CD14-positive monocyte (primary cell): ENCODE measurements around a stretch of chr15.

- CAGE, long polyA plus RNA: no peak
These were observed 32.0 kb downstream of the RAB8B start for GRCh38 chr15:63221342-63221919.

GRCh38 chr15:63355410-63355696 lies 26.3 kb downstream of the CA12 start:
- CAGE, long polyA plus RNA: no peak

- CAGE, long polyA plus RNA: no peak
These were observed 10.0 kb downstream of the CA12 start for GRCh38 chr15:63371509-63372091.

DNA sequence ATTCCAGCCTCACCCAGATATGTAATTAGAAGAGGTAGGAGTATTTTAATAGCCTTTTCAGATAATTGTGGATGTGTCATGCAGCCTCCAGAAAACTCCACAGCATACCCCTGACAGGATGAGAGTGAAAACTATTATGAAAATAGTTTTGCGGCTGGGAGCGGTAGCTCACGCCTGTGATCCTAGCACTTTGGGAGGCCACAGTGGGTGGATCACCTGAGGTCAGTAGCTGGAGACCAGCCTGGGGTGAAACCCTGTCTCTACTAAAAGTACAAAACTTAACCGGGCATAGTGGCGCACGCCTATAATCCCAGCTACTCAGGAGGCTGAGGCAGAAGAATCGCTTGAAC lies 21.4 kb upstream of the USP3 start:
- CAGE, long polyA plus RNA: no peak

- CAGE, long polyA plus RNA: no peak
These were observed 40.8 kb upstream of the FBXL22 start for GRCh38 chr15:63556169-63557055.

DNA sequence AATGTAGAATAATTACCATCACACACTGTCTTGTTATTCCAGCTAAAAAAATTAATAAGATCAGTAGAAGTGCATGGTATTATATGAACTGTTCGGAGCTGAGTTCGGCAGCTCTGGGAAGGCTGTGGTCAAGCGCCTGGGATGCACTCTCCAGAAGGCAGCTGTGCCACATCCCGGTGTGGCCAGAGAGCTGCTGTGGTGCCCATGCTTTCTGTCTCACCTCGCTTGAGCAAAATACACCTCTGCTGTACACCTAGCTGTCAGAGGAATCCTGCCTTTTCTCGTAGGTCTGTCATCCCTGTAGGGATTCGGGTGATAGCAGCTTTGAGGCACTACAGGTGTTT lies 33.9 kb upstream of the FBXL22 start:
- CAGE, long polyA plus RNA: no peak

DNA sequence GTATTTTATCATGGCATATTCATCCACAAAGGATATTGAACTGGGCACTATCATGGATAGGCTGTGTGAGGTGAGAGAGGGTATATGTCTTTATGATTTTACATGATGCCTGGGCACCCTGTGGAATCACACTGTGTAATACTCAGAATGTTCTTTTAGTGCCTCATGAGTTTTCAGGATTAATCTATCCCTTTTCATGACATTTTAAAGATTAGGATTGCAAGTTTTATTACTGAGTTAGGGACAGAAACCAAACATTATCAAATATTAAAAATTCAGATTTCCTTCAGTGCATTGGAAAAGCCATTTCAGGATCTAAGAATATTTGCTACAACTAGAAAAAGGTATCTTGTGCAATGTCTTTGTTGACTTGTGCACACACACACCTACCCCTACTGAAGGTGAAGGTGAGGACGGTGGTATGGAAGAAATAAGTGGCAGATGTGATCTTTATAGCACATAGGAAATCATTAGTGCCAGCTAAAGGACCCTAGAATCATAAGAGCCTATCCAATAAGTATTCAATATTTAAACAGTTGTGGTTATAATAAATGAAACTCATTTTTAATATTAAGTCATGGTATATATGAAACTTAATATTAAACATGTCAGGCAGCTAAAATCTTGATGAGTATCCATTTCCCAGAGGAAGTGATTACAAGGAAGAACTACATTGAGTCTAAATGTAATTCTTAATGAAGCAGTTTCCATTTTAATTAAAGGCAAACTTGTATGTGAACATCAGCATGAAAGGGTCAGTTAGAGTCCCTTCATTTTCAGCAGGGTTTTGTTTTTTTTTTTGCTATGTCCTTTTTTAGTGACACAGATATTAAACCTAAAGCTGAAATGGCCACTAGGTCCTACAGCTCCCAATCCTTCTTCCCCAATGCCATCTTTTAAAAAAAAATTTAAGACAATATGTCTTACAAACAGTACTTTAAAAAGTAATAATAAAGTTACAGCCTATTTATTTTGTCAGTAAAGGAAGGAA lies 25.3 kb upstream of the FBXL22 start:
- CAGE, long polyA plus RNA: no peak

DNA sequence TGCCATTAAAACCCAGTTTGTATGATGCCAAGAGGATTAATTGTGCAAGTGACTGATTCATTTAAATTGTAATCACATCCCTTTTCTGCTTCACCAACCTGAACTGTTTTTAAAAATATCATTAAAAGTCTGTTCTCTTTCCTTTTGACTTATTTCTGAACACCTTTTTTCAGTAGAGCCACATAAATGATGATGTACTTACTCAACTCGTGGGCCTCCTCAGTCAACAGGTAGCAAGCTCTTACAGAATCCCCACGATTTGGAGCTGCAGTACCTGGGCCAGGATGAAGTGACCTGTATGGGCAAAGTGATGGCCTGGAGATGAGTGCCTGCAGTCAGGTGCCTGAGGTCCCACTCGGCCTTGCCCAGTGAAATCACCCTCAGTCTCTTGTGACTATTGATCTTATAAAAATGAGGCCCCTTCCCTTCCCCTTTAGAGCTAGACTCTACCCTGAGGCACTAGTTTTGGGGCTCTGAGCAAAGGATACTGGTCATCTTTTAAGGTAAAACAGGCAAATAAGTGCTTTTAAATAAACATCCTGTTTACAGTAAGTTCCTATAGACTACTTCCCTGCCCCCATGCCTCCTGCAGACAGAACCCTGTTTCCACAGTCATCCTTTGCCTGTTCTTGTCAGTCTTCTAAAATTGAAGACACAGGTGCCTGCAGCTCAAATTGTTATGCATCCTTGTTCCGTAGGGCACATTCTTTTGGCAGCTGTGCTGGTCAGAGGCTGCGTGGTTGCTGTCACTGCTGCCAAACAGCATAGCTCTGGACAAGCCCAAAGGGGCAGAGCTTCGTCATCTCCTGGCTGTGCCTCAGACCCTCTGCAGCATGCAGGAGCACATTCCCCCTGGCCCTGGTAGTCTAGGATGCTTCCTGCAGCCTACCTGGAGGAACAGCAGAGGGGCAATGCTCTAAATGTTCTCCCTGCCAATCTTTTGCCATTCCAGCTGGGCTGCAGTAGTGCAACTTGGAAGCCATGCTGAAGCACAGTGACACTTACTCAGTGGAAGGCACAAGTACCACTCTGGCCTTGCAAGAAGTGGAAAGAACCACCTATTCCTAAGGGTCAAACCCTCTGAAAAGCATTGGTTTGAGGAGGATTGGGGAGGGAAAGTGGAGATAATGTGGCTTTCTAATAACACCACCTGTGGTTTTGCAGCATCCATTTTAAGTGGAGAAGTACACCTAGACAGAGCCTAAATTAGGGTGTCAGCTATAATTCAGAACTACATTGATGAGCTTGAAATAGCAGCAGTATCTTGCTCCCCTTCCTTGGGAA lies 2.3 kb upstream of the FBXL22 start:
- CAGE, long polyA plus RNA: no peak

GRCh38 chr15:63858837-63859455 lies 25.2 kb upstream of the HERC1 start:
- CAGE, long polyA plus RNA: no peak

DNA sequence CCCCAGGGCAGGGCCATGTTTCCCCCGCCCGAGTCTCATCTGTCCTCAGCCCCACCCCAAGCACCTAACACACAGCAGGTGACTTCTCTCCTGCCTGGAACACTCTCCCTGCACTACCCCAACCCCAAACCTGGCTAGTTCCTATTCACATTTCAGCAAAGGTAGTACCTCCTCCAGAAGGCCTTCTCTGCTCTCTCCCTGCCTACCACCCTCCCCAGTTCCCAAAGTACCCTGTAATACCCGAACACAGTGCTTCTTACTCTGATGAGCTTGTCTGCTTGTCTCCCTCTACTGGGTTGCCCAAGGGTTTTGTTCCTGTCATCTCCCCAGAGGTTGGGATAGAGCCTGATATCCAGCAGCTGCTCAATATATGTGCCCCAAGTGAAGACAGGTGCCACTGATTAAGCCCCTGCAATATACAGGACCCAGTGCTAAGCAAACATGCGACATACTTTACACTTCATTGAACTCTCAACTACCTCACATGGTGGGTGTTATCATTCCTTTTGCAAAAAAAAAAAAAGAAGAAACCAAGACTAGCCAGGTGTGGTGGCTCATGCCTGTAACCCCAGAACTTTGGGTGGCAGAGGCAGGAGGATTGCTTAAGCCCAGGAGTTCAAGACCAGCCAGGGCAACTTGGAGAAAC lies 103.6 kb downstream of the DAPK2 start:
- CAGE, long polyA plus RNA: no peak

- CAGE, long polyA plus RNA: no peak
These were observed 101.1 kb downstream of the DAPK2 start for GRCh38 chr15:63945133-63945613.

- CAGE, long polyA plus RNA: no peak
These were observed 620 bp downstream of the SNX1 start for GRCh38 chr15:64096266-64096938.

GRCh38 chr15:64130230-64130665 lies 21.3 kb upstream of the SNX22 start:
- CAGE, long polyA plus RNA: no peak

DNA sequence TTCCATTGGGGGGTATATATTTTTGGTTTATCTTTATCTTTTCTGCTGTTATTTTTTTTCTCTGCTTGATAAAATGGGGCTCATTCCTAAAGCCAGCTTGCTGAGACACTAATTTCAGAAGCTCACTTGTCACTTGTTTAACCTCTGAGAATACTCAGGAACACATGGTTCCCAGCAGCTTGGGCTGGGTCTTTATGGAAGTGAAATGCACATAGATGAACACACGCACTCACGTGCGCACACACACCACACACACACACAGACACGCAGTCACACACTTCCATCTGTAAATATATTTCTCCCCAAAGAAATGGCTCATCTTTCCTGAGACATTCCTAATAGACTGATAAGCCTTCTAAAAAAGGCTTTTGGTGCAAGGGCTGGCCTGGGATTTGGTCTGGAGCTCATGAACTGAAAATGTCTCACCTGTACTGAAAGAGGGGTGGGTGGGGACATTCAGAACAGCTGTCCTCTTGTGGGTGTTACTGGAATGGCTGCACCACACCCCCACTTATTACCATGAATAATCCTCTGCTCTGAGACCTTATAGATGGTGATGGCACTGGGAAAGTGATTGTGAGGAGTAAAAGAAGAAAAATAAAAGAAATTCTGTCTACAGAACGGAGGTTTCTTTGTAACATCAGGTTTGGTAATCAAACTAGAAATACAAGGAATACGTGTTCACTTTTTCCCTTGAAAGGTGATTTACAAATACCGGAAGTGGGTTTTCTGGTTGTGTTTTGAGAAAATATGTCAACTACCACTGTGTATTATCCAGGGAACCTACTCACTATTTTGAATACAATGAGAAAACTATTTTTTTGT lies 3.7 kb upstream of the PPIB start:
- CAGE, long polyA plus RNA: no peak

GRCh38 chr15:64326429-64326813 lies 29.6 kb downstream of the CSNK1G1 start:
- CAGE, long polyA plus RNA: no peak

DNA sequence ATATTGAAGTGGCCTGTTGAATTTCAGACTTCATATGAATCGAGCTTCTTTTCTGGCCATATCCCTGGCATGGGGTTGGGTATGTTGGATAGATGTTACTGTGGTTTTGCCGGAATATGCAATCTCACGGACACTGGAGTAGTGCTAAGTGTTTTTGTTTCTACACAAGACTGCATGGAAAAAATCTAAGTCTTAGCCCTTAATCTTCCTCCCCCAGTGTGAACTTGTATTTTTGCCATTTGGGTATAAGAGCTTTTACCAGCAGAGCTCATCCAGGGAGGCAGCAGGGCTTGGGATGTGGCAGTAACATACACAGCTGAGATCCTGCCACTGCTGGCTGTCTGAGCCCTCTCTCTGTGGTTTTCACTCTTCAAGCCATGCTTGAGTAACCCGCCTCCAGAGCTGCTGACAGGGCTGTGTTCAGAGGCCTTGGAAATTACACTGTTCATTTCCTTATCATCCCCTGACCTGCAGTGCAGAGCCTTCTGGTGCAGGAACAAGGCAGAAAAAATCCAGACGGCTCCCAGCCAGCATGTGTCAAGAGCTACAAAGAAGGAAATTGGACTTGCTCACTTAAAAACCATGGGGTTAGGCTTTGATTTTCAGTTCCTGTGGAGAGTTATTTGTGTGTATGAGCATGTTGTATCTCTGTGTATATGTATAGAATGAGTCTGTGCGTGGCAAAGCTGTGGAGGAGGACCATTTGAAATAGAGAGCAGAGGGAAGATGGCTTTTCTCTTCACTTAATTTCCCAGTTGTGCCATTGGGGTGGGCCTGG lies 46.9 kb downstream of the ZNF609 start:
- CAGE, long polyA plus RNA: no peak

GRCh38 chr15:64633949-64634466 lies 141.4 kb downstream of the RBPMS2 start:
- CAGE, long polyA plus RNA: no peak

DNA sequence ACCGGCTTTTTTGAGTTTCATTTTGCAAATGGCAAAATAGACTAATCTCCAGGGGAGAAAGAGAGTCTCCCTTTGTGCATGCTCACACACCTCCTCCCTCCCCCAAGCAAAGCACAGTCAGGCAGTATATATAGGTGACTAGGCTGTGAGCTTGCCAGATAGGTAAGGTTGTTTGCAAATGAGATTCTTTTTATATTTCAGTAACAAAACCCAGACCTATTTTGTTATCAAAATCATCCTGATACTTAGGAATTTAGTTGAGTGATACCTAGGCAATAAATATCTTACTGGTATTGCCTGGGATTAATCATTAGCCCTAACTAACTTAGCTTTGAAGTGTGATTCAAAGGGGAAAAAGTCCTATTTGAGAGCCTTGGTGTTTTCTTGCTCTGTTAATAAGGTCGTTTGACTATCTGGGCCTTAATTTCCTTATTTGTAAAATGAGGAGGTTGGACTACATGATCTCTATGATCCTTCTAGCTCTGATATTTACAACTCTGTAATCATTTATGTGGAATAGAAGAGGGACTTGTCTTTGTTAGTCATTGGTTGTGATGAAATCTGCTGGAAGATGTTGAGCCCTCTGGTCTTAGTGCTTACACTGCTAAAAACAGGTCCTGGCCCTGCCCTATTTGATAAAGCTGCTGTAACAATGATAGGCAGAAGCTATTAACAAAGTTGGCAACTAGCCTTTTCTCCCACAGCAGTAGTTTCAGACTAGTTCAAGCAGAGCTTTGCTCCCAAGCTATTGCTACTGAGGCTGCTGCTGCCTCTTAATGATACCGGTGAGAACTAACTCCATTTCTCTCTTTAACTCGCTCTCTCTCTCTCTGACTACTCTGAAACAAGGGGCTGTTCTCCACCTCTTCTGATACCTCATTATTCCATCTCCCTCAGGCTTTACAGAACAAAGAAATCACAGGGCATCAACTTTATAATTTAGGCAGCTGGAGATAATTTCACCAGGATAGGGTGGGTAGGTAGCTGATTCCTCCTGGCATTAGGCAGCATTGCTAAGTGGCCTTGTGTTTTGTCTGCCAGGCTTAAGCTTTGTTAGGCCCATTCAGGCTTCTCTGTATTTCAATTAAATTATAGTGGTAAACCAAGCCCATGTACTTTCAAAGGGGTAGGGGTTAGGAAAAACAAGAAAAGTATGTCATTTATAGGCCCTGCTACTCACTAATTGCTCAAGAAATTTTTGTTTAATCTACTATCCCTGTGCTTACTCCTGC lies 139.9 kb downstream of the RBPMS2 start:
- CAGE, long polyA plus RNA: no peak

- CAGE, long polyA plus RNA: no peak
These were observed 132.4 kb downstream of the RBPMS2 start for GRCh38 chr15:64642888-64643447.

DNA sequence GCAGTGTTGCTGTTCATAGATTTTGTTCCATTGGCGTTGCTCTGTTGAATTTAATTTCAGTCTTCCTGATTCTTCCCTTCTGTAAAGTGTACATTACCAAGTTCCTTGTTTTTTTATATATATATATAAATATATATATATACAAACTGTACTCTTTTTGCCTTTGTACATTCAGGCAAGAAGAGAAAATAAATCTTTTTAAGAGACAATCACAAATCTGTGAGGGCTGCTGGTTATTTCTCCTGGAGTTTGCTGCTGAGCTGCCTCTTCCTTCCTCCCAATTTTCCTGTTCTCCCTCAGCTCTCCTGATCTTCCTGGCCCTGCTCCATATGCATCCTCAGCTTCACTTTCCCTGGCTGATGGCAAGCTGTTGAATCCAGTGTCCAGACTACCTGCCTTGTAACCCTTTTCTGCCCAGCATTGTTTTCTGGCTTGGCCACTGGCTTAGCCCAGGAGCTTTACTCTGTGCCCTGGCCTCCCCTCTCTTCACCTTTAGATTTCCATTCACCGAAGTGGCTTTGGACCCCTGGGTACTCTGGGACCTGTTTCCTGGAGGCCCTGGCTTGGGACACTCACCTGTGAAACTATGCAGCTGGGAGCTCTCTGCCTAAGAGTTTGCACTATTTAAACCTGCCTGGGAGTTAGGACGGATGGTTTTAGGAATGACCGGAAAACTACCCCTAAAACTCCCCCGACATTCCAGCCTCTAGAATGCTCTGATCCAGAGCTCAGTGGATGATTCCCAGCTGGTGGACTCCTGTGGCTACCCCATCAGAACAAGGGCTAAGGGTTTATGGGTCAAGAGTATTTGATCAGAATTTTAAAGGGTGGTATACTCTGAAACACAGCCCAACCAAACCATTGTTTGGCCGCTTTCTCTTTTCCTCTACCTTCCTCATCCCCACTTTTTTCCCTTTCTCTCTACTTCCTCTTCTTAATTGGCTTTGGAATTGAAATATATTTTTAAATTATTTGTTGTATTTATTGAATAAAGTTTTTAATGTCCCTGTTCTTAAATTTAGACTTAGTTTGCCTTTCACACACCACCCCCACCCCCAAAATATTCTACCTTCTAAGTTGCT lies 90.0 kb downstream of the RBPMS2 start:
- CAGE, long polyA plus RNA: no peak